Neural crest cell (in vitro differentiated cells): ENCODE results near the genes SLC19A2 and METTL13.

- PRO-cap, result no peak
These were observed 58.3 kb downstream of the NME7 start for GRCh38 chr1:169309170-169309878.

GRCh38 chr1:169461184-169461960, 24.4 kb downstream of the SLC19A2 start:
- PRO-cap, result no peak

DNA sequence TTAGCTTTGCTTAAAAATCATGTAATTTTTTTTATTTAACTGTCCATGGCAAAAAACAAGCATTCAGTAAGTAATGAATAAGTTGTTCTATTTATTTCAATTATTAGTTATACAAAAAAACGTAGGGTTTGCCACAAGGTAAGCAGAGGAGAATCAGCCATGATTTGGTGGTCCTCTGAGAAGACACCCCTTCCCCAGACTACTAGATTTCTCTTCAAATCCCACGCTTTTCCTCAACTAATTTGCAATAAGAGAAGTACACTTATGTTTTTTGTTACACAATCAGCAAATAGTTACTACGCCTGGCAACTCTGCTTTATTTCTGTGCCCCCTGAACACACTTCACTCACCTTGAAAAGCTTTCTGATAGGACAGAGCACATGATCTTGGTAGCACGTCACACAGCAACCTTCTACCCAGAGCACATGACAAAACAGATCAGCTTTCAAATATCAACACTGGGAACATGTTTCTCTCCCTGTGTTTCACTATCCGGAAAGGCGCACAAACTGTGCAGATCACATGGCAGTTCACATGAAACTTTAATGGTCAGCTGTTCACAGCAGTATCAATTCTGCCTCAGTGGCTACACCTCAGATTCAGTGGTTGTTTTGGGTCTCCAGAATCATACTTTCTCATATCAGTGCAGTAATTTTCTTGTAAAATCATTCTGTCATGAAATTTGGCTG, 2.3 kb downstream of the SLC19A2 start:
- PRO-cap, result no peak

- PRO-cap, result unidirectional peak, plus-strand start at chr1:169485291; bidirectional peak, plus-strand start at chr1:169485682, minus-strand start at chr1:169485718; bidirectional peak, plus-strand start at chr1:169486192, minus-strand start at chr1:169485944
These were observed at the start of gene SLC19A2 for GRCh38 chr1:169484824-169486046. SLC19A2 (minus strand) TSS chr1:169485944.

DNA sequence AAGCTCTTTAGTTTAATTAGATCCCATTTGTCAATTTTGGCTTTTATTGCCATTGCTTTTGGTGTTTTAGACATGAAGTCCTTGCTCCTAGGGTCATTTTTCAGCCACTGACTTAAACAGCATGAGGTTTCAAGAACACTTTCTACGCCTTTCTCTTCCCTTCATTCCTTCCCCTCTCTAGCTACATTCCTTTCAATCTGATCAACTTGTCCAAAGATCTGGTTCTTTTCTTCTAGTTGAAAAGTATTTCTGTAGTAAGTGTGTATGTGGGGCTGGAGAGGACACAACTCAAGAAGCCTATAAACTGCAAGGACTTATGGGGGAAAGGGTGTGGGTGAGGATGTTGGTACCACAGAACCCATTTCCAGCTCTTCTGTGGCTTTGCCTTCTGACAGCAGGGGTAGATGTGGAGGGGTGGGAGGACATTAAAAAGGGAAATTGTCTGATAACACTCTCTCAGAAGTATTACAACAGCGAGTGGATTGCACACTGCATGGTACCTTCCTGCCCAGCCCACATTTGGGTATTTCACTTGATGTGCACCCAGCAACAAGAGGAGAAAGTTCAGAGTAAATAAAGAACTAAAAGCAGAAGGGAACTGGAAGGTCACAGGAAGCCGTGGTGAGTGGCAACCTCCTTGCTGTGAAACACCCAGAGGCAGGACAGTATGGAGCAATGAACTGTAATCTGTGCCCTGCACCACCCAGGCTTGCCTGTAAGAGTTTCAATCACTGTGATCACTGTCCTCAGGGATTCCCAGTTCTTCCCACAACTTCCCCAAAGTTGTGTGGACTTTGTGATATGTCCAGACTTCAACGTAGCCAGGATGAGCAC, 18.4 kb upstream of the F5 start:
- PRO-cap, result no peak

- PRO-cap, result unidirectional peak, plus-strand start at chr1:170531397
These were observed 666 bp upstream of the GORAB start for GRCh38 chr1:170531096-170531904.

- PRO-cap, result no peak
These were observed 1.8 kb downstream of the PRRX1 start for GRCh38 chr1:170665602-170666199.

- PRO-cap, result no peak
These were observed 29.2 kb downstream of the PRRX1 start for GRCh38 chr1:170693081-170693676.

DNA sequence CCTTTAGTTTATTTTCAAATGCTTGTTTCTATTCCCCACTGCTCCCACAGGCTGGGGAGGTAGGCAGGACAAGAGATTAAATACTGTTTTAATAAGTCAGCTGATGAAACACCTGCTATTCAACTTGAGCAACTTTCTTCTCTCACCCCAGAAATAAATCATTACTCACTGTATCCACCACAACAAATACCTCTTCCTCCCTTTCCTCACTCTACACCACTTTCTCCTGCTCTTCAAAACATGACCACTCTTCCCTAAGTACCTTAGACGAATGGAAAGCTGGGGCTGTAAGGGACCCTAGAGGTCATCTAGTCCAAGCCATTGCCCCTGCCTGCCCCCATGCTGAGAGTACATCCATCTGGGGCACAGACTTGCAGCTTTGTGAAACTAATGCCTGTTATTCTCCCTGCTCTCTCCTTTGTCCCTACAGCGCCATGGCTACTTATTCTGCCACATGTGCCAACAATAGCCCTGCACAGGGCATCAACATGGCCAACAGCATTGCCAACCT, 71.7 kb downstream of the PRRX1 start:
- PRO-cap, result no peak

- PRO-cap, result no peak
These were observed 74.7 kb downstream of the PRRX1 start for GRCh38 chr1:170738456-170739169.

DNA sequence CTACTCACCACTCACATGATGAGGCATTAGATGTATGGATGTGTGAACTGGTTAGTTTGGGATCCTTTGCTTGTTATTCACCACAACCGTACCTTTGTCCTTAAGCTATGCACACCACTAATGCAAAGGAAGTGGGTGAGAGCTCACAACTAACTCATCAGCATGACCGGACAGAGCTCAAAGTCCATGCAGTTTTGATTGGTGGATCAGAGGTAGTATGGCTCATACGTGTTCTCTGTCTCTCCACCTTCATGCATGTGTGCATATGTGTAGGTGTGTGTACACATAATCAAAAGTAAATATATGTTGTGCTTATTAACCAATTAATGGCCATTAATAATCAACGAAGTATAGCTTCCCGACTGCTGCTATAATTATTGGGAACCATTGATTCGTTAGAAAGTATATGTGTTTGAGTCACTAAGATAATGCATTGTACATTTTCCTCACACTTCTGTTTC, 43.4 kb upstream of the MROH9 start:
- PRO-cap, result no peak

- PRO-cap, result no peak
These were observed 1.6 kb downstream of the FMO2 start for GRCh38 chr1:171186547-171187161.

DNA sequence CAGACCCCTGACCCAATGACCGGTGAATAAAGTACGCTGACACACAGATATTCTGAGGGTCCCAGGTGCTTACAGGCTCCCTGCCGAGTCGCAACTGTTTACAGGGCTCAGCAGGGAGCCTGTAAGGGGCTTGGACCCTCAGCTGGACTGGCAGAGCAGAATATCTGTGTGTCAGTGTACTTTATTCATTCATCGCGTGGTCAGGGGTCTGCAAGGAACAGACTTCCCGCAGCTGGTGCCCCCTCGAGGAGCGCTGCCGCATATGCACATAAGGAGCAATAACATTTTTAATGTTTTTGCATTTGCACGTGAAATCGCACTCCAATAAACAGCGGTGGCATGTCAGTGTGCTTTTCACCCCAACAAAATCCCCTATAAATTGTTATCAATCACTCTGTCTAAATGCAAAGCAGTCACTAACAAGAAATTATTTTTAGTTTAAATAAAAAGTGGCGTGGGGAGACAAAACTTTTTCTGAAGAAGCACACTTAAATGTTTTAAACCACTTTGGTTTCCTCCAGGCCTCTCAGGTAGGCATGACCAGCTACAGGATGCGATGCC, 3.4 kb downstream of the FMO1 start:
- PRO-cap, result unidirectional peak, minus-strand start at position 126 of the sequence

DNA sequence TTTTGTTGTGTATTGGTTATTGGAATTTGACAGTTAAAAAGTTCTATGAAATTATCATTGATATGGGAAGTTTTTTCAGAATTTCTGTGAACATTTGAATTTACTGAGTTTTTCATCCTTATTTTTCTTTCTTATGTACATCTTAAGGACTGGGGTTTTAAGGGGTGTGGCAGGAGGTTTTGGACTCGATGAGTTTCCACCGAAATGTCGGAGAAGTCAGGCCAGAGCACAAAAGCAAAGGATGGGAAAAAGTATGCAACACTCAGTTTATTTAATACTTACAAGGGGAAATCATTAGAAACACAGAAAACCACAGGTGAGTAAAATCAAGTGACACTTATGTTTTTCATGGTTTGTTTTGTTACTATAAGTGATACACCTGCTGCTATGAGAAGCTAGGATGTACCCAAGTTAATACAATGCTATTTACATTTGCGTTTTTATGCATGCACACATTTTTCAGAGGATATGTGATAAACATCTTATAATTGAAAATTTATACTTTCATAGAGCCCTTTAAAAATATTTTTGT, 26.6 kb downstream of the PRRC2C start:
- PRO-cap, result no peak

DNA sequence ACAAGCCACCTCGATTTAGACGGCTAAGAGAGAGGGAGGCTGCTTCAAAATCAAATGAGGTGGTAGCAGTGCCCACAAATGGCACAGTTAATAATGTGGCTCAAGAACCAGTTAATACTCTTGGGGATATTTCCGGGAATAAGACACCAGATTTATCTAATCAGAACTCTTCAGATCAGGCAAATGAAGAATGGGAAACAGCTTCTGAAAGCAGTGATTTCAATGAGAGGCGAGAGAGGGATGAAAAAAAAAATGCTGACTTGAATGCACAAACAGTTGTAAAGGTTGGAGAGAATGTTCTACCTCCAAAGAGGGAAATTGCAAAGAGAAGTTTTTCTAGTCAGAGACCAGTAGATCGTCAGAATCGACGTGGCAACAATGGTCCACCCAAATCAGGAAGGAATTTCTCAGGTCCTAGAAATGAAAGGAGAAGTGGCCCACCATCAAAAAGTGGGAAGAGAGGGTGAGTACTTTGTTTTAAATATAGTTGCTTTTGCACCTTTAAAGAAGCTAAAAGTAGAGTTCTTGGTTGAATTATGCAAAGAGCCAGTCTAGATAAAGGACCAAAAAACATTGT, 56.5 kb downstream of the PRRC2C start:
- PRO-cap, result no peak

- PRO-cap, result bidirectional peak, plus-strand start at chr1:171781695, minus-strand start at chr1:171781288
These were observed at the start of gene METTL13 for GRCh38 chr1:171780877-171782242. METTL13 (plus strand) TSS chr1:171781660.

- PRO-cap, result no peak
These were observed 934 bp downstream of the DNM3 start for GRCh38 chr1:171841995-171842868.

GRCh38 chr1:172040454-172041120, 199.3 kb downstream of the DNM3 start:
- PRO-cap, result no peak

DNA sequence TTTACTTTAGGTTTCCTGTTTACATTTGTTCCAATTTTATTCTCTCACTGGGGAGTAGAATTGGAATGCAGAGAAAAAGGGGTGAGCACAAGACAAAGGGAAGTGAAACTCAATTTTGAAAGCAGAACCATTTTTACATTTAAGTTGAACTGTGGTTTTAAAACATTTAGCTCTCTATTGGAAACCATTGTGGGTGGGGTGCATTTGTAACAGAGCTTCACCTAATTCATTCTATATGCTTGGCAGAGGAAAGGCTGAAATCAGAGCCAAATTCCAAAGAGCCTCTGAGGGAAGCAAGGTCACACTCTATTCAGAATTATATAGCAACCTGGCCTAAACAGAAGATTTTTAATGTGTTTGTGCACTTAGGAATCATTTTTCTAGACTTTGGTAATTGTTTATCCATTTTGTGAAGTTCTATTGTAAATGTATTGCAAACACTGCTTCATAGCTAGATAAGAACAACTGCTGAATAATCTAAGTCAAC, 235.2 kb upstream of the C1orf105 start:
- PRO-cap, result no peak

DNA sequence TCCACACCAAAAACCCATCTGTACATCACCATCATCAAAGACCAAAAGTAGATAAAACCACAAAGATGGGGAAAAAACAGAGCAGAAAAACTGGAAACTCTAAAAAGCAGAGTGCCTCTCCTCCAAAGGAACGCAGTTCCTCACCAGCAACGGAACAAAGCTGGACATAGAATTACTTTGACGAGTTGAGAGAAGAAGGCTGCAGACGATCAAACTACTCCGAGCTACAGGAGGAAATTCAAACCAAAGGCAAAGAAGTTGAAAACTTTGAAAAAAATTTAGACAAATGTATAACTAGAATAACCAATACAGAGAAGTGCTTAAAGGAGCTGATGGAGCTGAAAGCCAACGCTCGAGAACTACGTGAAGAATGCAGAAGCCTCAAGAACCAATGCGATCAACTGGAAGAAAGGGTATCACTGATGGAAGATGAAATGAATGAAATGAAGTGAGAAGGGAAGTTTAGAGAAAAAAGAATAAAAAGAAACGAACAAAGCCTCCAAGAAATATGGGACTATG, 105.2 kb upstream of the C1orf105 start:
- PRO-cap, result no peak